Upper lobe of left lung (tissue), 5 donors: ENCODE results near the genes FGD6, CCDC38 and AMDHD1.

GRCh38 chr12:93848230-93848707, 171.1 kb downstream of the CRADD start:
- PRO-cap, 2 experiments = no peak in any of the 2 experiments
- RAMPAGE, long total RNA, 4 experiments = no peak in any of the 4 experiments

DNA sequence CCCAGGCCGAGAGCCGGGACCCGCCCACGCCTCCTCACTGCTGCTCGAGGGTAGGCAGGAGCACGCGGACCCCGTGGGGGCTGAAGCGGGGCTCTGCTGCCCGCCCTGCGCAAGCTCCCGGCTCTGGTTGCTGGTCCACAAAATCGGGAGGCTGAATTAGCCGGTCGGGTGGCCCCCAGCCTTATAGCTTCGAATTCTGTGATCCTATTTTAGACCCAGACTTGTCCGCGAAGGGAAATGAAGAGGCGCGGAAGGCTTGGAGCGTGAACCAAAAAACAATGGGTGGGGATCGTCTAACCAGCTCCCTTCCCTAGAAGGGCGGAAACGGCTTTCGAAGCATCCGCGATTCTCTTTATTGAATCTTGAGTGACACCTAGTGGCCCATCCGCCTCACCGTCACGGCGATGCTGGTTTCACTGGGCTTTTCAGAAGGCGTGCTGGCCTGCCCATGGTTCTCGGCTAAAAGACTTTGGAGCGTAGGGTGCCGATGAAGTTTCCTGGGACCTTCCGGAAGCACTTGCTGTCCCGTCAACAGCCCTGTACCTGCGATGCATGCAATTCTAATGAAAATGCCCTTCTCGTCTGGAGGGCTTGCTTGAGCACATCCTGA, 46.2 kb upstream of the PLXNC1 start:
- PRO-cap, 2 experiments = peak in 1 of 2 experiments; most common minus-strand start position 280 of the sequence (in 1)
- RAMPAGE, long total RNA, 4 experiments = no peak in any of the 4 experiments

DNA sequence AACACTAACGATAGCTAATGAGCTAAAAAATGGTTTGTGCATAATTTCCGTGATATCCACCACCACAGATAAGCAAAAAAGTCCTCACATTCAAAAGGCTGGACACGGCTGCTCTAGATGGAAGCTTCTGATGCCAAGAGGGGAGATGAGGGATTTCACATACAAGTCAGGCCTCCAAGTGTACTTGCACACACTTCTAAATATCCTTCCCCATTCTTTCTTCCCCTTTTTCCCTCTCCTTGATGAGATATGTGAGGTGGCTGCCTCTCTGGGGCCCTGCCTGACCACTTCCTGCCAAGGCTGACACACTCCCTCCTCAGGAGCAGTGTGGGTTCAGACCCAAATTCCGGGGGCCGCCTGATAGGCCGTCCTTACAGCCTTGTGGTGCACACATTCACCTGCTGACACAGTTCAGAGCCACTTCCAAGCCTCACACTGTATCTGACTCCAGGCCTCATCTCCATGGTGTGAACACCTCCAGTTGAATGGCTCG, 96.4 kb downstream of the PLXNC1 start:
- PRO-cap, 2 experiments = no peak in any of the 2 experiments
- RAMPAGE, long total RNA, 4 experiments = no peak in any of the 4 experiments

DNA sequence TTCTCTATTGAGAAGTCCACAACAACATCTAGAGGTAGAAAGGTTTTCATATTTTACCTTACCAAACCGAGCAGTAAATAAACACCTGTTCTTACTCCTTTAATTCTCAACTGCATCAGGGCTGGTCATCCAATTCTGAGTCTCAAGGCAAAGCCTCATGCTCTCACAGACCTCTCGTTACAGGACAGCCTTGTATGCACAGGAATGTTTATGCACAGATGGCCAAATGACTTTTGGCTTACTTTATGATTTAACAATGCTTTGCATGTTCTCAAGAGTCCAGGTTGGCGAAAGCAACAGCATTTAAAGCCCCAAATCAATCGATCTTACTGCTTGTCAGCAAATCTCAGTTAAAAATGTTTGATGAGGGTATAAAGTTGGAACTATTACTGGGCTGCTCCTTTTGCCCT, 63.8 kb downstream of the TMCC3 start:
- PRO-cap, 2 experiments = no peak in any of the 2 experiments
- RAMPAGE, long total RNA, 4 experiments = no peak in any of the 4 experiments

DNA sequence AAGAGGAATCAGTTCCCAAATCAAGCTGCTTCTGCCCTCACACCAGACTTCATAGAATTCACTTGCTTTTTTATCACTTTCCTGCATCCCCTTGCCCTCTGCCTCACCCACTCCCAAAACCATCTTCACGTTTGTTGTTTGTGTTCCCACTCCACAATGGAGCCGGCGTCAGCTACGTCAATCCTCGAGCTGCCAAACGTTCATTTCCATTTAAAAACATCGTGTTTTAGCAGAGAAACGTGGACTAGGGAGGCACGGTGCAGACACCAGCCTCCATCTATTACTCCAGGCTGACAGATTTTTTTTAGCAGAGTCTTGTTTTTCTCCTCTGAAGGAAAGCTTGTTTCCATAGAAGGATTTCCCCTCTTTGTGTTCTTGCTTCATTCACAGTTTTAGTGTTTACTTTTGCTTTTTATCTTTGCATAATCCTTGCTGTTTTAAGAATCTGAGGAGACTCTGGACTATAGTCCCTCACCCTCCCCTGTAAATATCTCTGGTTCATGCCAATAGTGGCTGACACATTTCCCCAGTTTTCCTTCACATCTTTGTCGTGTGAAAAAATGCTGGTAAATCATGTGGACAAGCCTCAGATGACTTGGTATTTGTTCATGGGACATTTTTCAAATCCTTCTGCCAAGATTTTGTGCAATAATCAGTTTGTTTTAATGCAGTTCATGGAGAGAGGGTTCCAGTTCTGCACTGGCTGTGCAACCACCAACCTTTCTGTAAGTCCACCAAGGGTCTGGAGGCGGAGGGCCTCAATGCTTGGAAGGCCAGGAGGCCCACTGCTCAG, 39.8 kb upstream of the TMCC3 start:
- PRO-cap, 2 experiments = no peak in any of the 2 experiments
- RAMPAGE, long total RNA, 4 experiments = no peak in any of the 4 experiments

DNA sequence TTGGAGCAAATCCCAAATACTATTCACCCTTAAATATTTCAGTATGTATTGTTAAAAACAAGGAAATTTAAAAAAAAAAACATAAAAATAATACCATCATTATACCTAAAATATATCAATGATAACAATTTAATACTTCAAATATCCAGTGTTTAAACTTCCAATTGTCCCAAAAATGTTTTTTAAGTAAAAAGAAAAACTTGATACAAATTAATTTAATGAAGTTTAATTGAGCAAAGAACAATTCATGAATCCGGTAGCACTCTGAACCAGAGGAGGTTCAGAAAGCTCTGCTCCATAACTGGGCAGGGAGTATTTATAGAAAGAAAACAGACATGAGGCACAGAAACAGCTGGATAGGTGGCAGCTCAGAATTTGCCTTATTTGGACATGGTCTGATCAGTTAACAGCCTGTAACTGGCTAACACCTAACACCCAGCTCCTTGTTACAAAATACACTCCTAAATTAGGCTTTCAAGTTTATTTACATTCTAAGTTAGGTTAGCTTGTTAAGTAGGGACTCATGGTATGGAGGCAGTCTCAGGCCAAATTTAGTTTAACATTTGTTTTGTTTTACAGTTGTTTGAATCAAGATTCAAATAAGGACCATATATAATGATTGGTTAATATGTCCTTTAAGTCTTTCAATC, 67.7 kb upstream of the TMCC3 start:
- PRO-cap, 2 experiments = no peak in any of the 2 experiments
- RAMPAGE, long total RNA, 4 experiments = no peak in any of the 4 experiments

- PRO-cap, 2 experiments = no peak in any of the 2 experiments
- RAMPAGE, long total RNA, 4 experiments = no peak in any of the 4 experiments
Measured at GRCh38 chr12:94952303-94952676, 51.2 kb downstream of the NDUFA12 start.

DNA sequence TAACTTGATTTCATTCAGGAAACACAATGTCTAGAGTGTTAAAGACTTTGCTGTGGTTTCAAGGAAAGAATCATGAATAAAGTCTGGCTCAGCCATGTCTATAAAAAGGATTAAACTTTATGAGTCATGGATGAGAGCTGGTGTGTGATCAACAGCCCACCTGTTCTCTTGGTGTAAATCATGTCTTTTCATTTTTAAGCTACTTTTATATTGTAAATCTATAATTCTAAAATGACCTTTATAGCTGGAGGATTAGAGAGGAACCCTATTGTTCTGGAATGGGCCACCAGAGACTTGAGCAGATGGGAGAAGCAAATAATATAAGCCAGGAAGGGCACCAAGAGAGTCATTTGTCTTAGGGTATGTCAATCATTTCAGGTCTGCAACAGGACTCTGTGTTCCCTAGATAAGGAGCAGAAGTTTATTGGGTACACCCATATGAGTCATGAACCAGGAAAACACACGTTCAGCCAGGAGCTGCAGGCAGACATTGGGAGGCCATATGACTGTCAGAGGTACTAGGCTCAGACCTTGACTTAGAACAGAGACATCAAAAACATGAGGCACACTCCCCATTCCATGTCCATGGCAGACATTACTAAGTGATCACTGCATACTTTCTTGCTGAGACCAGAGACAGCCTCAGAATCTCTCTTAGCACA, 49.4 kb downstream of the NDUFA12 start:
- PRO-cap, 2 experiments = no peak in any of the 2 experiments
- RAMPAGE, long total RNA, 4 experiments = no peak in any of the 4 experiments

GRCh38 chr12:95002521-95003593, 640 bp downstream of the NDUFA12 start:
- PRO-cap, 2 experiments = no peak in any of the 2 experiments
- RAMPAGE, long total RNA, 4 experiments = no peak in any of the 4 experiments

GRCh38 chr12:95125044-95125345, 51.6 kb upstream of the NR2C1 start:
- PRO-cap, 2 experiments = no peak in any of the 2 experiments
- RAMPAGE, long total RNA, 4 experiments = no peak in any of the 4 experiments

DNA sequence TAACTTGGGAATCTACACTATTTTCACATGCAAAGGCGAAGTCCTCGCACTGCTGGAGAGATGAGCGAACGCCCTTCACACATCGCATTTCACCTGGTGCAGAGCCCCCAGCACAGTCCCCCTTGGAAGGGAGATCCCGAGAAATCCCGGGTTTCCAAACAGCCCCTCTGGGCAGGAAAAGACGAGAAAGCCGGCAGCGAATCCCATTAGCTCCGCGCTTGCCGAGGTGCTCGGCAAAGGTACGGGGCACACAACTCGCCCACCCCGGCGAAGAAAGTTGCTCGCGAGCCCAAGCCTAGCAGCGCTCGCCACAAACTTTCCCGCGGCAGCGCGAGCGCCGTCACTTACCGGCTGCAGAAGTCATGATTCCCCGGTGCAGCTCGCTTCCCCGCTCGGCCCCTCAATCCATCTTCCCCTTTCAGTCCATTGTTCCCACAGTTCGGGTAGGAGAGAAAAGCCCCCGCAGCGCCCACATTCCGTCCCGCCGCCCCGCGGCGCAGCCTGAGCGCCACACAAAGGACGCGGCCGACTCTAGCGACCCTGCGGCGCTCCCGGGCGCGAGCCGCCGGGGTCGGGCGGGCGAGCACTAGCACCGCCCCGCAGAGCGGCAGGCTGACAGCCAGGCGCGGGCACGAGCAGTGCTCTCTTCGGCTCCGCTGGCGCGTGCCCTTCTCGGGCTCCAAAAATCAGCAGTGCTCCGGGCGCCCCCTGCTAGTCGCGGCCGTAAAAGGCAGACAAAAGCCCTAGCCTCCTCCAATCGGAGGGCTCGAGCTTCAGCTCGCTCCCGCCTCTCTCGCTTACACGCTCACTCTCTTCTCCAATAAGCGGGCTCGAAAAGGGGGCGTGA, at the start of gene FGD6:
Gene FGD6 (minus strand): TSS at position 591 of the 847 bp plus-strand sequence.
- PRO-cap, 2 experiments = peak in 2 of 2 experiments; most common minus-strand start position 588 of the sequence (in 1)
- RAMPAGE, long total RNA, 4 experiments = start-site peak on the minus strand in 3 of 4 experiments, centred at positions 552 to 554 of the sequence, 129 to 192 reads per replicate

DNA sequence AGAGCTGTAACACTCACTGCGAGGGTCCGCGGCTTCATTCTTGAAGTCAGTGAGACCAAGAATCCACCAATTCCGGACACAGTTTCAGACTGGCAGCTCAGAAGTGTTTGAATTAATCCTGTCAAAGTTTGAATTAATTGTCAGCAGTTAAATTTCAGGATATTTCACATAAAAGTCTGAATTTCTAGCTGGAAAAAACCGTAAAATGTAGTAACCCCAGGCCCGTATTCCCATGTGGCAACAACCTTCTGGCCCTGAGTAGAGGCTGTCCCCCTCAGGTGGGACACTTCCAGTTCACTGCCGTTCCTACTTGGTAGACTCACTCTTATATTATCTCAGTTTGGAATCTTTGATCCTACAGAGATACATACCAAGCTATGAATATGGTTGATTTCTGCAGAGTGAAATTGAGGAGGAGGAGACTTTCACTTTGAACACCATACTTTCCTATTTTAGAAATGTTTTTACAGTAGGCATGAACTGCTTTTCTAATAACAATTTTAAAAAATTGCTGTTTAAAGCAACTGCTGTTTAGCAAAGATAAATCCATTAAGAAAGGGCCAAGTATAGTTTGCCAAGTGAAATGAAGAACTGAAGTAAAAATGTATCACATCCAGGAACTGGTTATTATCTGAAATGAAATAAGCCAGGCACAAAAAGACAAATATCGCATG, 93.0 kb upstream of the METAP2 start:
- PRO-cap, 2 experiments = no peak in any of the 2 experiments
- RAMPAGE, long total RNA, 4 experiments = no peak in any of the 4 experiments

GRCh38 chr12:95454756-95455165, 19.2 kb upstream of the METAP2 start:
- PRO-cap, 2 experiments = no peak in any of the 2 experiments
- RAMPAGE, long total RNA, 4 experiments = no peak in any of the 4 experiments

DNA sequence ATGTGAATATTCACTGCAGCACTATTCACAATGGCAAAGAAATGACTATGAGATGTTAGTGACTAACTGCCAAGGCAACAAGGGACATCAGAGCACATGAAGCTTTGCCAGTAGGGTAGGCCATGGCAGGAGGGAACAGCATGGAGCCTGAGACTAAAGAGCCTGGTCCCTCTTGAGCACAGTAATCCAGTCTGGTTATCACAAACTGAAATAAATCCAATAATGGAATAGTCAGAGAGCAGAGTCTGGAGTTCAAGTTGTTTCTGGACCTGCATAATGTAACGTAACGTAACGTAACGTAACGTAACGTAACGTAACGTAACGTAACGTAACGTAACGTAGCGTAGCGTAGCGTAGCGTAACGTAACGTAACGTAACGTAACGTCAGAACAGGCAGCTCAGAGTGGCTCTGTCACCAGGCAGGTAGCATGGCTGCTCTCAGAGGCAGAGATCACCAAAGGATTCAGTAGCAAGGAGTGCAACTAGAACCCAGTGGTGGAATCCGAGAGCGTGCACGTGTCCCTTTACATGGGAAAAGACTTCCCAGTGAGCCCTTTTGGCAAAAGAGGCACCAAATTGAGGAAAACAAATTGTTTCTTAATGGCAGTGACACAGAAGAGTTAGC, 85.7 kb upstream of the USP44 start:
- PRO-cap, 2 experiments = no peak in any of the 2 experiments
- RAMPAGE, long total RNA, 4 experiments = no peak in any of the 4 experiments

GRCh38 chr12:95705064-95705511, 85.5 kb downstream of the NTN4 start:
- PRO-cap, 2 experiments = no peak in any of the 2 experiments
- RAMPAGE, long total RNA, 4 experiments = no peak in any of the 4 experiments

DNA sequence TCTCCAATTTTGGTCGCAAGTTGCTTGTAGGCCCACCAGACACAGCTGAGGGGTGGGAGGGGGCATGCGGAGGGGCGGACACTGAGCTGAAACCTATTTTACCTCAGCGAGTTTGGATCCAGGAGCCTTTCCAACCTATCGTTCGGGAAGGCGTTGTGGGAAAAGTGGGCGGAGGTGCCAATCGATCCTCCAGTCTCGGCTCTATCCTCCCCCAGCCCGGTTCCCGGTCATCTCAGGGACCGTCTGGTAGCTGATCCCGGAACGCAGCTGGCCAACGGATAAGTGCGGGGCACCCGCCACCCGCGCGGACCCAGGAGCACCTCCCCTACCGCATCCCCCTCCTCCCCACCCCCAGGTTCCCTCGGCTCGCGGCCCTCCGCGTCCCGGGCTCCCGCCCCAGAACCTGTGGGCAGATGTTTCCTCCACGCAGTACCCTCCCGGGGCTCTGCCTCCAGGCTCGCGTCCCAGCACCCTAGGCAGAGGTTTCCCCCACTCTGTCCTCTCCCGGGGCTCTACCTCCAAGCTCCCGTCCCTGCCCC, at the start of gene CCDC38:
Gene CCDC38 (minus strand): TSS at position 286 of the 539 bp plus-strand sequence.
- PRO-cap, 2 experiments = peak in 1 of 2 experiments; most common plus-strand start position 260 of the sequence (in 1); most common minus-strand start position 245 of the sequence (in 1)
- RAMPAGE, long total RNA, 4 experiments = no peak in any of the 4 experiments

- PRO-cap, 2 experiments = peak in 2 of 2 experiments; most common plus-strand start chr12:95943076 (in 1); most common minus-strand start chr12:95942947 (in 1)
- RAMPAGE, long total RNA, 4 experiments = start-site peak on the plus strand in 3 of 4 experiments, at chr12:95943288-95943343 at its widest, 8 to 12 reads per replicate
Measured at GRCh38 chr12:95942868-95943650, at the start of gene AMDHD1. TSS of gene AMDHD1 (plus strand) at chr12:95943331.

- PRO-cap, 2 experiments = no peak in any of the 2 experiments
- RAMPAGE, long total RNA, 4 experiments = no peak in any of the 4 experiments
Measured at GRCh38 chr12:95956569-95957053, 13.5 kb downstream of the AMDHD1 start.

DNA sequence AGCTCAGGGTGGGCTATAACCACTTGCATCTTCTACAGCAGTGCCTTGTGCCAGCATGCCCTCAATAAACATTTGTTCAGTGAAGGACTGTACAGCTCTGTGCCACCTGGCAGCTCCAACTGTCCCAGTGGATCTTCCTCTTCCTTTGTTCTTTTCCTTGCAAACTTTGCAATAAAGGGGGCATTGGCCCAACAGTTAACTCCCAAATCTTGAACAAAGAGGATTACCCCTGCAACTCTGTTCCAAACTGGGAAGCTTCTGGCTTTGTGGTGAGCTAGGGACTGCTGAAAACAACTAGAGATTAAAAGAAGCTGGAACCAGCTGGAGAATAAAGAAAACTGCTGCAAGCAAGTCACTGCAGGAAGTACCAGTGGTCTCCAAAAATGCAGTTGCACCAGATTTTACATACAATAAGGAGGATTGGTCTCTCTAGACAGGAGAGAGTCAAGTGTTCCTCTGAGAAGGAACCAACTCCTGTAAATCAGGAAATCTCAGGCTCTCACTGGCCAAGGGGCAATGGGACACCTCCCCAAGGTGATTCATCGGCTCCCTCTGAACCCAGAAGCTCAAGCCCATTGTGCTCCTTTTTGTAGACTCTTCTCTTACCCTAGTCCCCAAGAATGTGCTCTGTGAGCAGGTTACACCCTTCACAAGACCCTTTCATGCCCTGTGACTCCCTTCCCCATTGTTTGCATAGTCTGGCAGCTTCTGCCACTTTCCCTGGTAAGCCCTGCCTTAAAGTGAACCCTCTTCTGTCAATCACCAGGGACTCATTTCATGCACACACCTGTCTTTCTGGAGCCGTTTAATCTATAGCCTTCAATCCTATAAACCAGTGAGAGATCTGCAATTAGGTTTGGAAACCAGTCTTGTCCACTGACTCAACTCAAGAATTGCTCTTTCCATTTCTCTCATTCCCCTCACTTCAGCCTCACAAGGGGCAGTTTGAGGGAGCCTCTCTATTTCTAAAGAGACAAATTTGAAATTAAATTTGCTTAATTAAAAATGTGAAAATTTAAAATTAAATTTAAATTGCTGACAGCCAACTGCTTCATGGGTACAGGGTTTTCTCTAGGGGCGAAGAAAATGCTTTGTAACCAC, 38.0 kb upstream of the LTA4H start:
- PRO-cap, 2 experiments = no peak in any of the 2 experiments
- RAMPAGE, long total RNA, 4 experiments = no peak in any of the 4 experiments

DNA sequence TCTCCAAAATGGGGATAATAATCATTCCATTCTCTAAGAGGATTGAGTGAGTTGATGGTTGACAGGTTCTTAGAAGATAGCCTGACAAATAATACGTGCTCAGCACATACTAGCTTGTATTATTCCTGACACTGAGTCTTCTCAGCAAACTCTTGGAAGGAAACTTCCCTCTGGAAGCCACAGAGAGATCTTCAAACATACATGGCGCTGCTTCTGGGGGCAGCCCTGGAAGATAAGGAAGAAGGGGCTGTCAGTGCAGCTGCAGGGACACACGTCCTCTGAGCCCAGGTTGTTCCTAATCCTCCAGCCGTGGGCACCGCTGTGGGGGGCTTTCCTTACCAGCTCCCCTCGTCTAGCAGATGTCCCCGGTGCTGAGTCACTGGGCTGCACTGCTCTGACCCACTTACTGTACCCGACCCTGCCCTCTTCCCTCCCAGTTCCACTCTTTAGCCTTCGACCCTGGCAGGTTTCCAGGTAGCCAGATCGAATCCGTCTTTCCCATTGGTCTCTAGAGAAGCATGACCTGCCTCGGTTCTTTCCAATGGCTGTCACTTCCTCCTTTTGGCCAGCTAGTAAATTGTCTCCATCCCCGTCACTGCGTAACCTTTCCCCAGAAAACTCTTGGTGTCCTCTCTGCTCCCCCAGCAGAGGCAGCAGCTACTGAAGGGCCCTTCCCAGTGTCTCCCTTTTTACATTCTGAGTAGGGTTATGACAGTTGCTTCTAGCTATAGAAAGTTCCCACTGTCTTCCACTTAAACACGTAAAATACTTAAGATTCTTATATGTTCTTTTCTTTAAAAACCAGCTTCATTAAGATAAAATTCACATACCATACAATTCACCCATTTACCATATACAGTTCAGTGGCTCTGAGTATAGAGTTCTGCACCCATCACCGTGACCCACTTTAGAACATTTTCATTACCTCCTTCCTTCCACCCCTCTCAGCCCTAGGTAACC, 48.5 kb downstream of the ELK3 start:
- PRO-cap, 2 experiments = no peak in any of the 2 experiments
- RAMPAGE, long total RNA, 4 experiments = no peak in any of the 4 experiments